Vein endothelial cell (primary cell): Measurements from ENCODE around the gene DDX27.

GRCh38 chr20:47988511-47989193 lies 203.4 kb upstream of the SULF2 start:
- CAGE, long polyA plus RNA = no peak

DNA sequence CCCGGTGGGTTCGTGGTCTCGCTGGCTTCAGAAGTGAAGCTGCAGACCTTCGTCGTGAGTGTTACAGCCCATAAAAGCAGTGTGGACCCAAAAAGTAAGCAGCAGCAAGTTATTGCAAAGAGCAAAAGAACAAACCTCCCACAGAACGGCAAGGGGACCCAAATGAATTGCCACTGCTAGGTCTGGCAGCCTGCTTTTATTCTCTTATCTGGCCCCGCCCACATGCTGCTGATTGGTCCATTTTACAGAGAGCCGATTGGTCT lies 264.4 kb downstream of the PREX1 start:
- CAGE, long polyA plus RNA = no peak

- CAGE, long polyA plus RNA = no peak
Measured at GRCh38 chr20:48642463-48642848, 185.3 kb downstream of the PREX1 start.

- CAGE, long polyA plus RNA = no peak
Measured at GRCh38 chr20:48702141-48702711, 125.6 kb downstream of the PREX1 start.

GRCh38 chr20:48723240-48724172 lies 104.3 kb downstream of the PREX1 start:
- CAGE, long polyA plus RNA = no peak

DNA sequence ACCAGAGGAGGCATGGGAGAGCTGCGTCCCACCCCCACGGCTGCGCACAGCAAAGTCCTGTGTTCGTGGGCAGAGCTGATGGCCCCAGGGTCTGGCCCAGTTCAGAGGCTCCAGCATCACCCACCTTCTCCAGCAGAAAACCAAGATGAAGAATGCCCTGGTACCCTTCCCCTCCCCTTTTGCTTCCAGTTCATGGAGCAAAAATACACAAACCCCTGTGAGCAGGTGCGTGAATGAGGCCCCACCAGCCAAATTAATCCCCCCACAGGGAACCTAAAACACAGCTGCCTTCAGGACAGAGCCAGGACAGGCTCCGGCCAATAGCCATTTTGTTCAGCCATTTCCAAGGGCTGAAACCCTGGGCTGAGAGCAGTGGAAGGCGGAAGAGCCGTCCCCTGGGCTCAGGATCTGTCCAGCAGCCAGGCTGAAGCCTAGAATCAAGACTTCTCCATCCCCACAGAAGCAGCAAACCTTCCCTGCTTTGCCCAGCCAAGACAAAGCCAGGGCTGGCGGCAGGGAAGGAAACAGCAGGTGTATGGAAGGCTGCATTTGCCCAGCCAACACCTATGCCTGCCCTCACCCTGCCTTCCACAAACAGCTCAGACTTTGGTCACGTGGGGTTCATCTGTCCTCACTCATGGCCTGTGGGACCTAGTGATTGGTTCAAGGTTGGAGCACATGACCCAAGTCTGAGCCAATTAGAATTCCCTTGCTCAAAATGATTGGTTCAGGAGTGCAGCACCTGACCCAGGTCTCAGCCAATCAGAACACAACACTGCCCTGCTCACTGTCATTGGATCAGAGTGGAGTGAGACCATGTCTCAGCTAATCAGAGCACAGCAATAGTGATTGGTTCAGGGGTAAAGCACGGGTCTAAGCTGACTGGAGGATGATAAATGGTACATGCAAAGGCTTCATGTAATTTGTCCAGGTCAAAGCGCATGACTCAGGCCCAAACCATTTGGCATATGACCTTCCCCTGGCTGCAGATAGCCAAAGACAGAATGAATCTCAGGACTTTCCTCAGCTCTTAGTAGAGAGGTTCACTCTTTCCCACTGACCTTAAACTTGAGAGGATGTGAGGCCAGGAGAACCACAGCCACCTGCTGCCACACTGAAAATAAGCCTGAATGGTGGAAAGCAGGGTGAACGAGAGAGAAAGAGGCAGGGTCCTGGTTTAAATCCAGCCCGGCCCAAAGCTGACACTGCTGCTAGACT lies 102.4 kb downstream of the PREX1 start:
- CAGE, long polyA plus RNA = no peak

DNA sequence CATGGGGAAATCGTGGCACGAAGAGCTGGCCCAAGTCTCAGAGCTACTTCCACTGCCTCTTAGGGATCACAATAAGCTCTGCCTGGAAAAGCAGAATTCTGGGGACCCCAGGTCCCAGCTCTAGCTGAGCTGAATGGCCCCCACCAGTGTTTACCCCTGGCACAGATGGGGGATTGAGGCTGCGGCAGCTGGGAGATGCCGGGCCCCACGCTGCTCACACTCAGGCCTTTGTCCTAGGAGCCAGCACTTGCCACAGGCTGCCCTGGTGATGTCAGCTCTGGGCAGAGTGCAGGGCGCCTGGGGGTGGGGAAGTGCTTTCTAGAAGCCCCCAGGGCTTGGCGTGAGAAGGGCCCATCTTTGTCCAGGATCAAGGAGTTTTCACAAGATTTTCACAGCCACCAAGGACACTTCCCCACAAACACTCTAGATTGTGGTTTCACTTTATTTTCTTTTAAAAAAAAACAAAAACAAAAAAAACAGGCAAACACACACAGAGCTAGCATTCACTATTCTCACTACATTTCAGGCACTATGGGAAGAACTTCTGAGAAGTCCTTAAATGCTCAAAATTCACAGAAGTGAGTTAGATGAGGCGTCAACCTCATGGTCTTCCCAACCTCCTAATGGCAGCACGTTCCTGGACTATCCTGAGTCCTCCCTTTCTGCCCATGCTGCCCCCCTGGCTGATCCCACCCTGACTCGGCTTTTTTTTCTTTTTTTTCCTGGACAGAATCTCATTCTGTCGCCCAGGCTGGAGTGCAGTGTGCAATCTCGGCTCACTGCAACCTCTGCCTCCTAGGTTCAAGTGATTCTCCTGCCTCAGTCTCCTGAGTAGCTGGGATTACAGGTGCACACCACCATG lies 99.2 kb downstream of the PREX1 start:
- CAGE, long polyA plus RNA = no peak

DNA sequence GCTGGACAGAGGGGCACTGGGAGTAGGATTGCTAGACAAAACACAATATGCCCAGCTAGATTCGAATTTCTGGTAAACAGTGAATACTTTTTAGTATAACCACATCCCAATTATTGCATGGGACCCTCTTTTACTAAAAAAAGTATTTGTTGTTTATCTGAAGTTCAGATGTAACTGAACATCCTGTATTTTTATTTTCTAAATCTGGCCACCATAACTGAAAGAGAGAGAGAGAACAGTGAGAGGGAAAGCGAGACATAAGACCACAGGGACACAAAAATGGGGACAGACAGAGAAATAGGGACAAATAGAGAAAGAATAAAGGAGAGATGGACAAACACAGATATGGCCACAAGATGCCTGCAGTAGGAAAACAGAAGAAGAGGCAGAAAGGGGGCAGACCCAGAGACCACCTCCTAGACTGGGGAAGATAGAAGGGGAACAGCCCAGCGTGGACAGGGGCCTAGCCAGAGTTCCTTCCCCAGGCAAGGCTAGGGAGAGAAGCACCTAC lies 7.7 kb upstream of the ARFGEF2 start:
- CAGE, long polyA plus RNA = no peak

- CAGE, long polyA plus RNA = no peak
Measured at GRCh38 chr20:48920013-48920719, 1.3 kb upstream of the ARFGEF2 start.

- CAGE, long polyA plus RNA = no peak
Measured at GRCh38 chr20:48930382-48931492, 9.2 kb downstream of the ARFGEF2 start.

GRCh38 chr20:48931493-48931675 lies 9.9 kb downstream of the ARFGEF2 start:
- CAGE, long polyA plus RNA = no peak

GRCh38 chr20:48952587-48953290 lies 31.2 kb downstream of the ARFGEF2 start:
- CAGE, long polyA plus RNA = no peak

GRCh38 chr20:49032874-49033912 lies 12.9 kb upstream of the CSE1L start:
- CAGE, long polyA plus RNA = no peak

GRCh38 chr20:49046432-49047229 lies 519 bp downstream of the CSE1L start:
- CAGE, long polyA plus RNA = no peak

DNA sequence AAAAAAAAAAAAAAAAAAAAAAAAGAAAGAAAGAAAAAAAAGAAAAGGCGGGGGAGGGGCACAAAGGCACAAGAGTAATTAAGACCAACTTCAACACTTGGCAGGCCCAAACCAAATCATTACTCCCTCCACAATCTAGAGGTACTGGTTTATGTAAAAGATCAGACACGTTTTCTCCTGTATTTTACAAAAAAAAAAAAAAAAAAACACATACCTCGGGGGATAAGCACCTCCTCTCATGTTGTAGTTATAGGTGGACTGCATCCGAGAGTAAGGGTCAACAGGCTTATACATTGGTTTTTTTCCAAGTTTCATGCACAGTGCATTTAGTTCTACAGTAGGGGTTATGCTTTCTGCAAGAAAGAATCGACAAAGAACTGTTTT lies 34.4 kb downstream of the STAU1 start:
- CAGE, long polyA plus RNA = no peak

GRCh38 chr20:49218872-49220256 lies at the start of gene DDX27:
DDX27 (plus strand) TSS chr20:49219416.
- CAGE, long polyA plus RNA = no peak

- CAGE, long polyA plus RNA = no peak
Measured at GRCh38 chr20:49270540-49271152, 7.2 kb downstream of the ZNFX1 start.

- CAGE, long polyA plus RNA = no peak
Measured at GRCh38 chr20:49282702-49282998, 4.8 kb upstream of the ZNFX1 start.

DNA sequence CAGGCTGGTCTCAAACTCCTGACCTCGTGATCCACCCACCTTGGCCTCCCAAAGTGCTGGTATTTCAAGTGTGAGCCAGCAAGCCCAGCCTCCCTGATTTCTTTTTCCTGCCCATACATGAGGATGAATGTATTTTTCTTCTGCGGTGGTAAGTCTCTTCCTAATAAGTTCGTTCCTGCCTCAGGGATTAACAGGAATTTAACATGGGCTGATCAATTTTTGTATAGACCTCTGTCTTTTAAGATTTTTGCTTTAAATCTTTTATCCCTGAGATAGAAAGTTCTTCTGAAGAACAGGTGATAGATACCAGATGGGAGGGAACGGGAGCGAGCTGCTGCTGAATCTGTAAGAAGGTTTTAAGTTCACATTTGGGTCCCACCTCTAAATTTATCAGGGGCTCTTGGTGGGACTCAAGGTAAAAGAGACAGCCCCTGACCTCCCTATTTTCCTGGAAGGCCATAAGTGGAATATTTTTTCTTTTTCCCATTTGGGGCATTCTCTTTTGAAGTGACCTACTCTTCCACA lies 7.0 kb upstream of the ZNFX1 start:
- CAGE, long polyA plus RNA = no peak

GRCh38 chr20:49353407-49353684 lies 75.5 kb upstream of the ZNFX1 start:
- CAGE, long polyA plus RNA = no peak